Metastatic Liver Carcinoma in the Lung (tissue), 2 donors: Measurements from ENCODE around the gene FAM135A.

GRCh38 chr6:68559749-68560176 is 75.3 kb upstream of the ADGRB3 start:
- PRO-cap, 2 experiments, result no peak in any of the 2 experiments

GRCh38 chr6:68634267-68635227 is 535 bp upstream of the ADGRB3 start:
- PRO-cap, 2 experiments, result peak in 2 of 2 experiments; most common minus-strand start chr6:68635133 (in 2)

DNA sequence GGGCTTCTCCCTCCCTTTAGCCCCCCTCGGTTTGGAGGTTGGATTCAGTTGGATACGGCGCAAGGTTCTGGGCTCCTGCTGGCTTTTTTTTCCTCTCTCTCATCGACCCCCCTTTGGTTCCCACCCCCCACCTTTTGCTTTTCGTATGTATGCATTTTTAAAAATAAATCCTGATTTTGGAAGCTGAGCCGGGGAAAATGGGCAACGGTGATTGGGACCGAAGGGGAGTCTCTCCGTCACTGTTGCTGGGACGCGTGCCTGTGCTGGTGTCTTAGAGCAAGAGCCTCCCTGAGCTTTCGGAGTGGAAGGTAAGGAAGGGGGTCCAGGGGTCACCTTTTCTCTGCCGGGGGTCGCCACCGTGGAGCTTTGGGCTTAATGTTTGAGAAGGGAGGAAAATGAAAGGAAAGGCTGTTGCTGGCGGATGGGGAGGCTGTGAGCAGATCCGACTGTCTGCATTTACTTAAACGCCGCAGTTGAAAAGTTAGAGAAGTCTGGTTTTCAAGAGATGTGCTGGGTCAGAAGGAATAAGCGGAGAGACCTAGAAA is 683 bp downstream of the ADGRB3 start:
- PRO-cap, 2 experiments, result no peak in any of the 2 experiments

DNA sequence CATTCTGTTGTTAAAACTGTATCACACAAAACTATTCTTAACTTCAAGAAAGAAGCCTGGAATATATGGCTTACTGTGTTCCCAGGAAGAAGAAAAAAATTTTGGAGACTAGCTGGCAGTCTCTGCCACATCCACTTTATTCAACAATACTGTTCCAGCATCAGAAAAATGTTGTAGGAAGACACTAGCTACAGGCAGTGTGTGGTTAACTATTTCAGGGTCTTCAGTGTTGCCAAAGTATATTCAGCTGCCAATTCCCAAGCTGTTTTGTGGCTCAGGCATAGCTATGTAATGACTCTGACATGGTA is 503.0 kb downstream of the ADGRB3 start:
- PRO-cap, 2 experiments, result no peak in any of the 2 experiments

DNA sequence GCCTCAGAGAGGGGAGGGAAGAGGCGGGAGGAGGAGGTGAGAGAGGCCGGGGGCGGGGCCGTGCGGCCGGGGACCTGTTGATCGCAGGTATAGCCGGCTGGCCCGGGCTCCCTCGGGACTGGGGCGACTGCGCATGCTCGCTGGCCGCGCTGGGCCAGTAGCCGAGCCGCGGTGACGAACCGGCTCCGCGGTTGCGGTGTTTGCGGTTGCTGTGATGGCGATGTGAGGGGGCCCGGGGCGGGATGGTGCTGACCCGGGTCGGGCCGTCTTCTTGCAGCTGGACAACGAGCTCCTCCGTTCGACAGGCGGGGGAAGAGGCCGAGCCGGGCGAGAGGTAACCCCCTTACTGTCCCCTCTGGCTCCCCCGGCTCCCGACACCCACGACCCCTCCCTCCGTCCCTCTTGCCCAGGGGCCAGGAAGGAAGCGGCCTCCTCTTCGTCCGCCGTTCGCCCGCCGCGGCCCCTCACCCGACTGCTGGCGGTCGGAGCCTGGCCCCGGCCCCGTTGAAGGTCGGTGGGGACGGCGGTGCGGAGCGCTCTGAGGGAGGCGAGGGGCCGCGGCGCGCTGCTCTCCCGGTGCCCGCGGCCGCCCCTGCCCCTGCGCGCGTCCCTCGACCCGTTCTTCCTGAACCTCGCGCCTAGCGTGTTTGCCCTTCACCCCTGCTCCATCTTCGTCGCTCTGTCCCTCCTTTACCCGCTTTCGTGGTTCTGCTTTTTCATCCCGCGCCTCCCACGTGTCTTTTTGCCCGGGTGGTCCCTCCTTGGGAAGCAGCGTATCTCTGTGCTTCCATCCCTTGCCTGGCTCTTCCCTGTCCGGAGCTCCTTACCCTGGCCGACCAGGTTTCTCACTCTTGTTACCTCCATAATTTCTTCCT is at the start of gene FAM135A:
Gene FAM135A (plus strand): TSS at position 140 of the 875 bp plus-strand sequence.
- PRO-cap, 2 experiments, result peak in 2 of 2 experiments; most common minus-strand start position 681 of the sequence (in 2)

DNA sequence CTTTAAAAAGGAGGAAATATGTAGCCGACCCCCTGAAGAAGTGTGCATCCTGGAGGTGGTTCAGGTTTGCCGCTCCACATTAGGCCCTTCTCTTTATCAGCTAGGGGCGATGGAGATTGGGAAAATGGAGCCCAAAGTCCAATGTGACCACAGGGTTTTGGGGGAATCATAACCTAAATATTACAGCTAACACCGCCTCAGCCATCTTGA is 1.2 kb downstream of the OGFRL1 start:
- PRO-cap, 2 experiments, result no peak in any of the 2 experiments

DNA sequence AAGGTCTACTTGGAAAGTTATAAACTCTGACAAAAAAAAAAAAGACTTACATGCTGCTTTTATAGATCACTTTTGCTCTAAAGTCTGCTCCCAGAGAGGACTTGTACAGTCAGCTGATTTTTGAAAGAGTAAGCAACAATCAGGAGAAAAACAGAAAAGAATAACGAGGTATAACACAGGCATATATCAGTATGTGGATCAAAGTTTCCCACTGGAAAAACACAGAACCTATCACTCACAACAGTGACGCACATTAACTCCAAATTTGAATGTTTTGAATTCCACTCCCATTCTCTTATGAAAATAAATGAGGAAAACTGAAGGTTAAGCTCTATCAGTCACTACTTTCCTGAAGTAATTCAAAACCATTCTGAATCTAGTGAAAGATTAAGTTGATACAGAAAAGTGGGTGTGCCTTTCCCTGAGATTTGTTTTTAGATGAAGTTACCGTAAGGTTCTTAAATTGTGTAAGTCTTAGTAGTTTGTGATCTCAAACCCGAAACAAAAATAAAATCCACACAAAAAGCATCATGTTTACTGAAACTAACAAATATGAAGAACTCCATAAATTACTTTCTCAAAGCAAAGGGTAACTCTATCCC is 115.6 kb downstream of the OGFRL1 start:
- PRO-cap, 2 experiments, result no peak in any of the 2 experiments

DNA sequence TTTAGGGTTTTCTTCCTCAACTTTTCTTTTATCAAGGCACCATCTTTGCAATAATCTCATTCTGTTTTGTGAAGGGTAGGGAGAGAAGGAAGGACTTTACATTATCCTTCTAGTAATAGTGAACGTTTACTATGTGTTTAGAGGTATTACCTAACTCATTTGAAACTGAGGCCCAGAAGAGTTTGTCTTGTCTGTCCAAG is 164.8 kb downstream of the RIMS1 start:
- PRO-cap, 2 experiments, result no peak in any of the 2 experiments

GRCh38 chr6:72217967-72218479 is 331.7 kb downstream of the RIMS1 start:
- PRO-cap, 2 experiments, result no peak in any of the 2 experiments

- PRO-cap, 2 experiments, result no peak in any of the 2 experiments
Observed at GRCh38 chr6:72382844-72383167, 239.1 kb upstream of the KCNQ5 start.

DNA sequence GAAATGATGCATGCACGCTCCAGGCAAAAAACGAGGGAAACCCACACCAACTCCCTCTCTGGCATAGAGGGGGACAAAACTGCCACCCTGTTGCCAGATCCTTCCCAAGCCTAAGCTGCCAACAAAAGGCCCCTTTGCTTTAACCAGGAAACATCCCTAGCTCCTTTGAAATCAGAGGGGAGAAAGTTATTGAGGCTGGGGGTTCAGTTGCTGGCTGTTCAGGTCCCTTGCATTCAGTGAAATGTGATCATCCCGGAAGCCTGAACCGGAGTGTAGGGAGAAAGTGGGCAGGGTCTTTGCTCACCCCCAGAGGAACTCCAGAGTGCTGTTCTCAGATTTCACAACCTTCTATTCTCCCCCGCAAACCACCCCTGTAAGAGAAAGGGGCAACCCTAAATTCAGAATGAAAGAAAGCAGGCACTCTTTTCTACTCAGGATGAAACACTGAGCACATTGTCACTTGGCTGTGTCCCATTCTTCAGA is 139.9 kb downstream of the KHDC1L start:
- PRO-cap, 2 experiments, result no peak in any of the 2 experiments

DNA sequence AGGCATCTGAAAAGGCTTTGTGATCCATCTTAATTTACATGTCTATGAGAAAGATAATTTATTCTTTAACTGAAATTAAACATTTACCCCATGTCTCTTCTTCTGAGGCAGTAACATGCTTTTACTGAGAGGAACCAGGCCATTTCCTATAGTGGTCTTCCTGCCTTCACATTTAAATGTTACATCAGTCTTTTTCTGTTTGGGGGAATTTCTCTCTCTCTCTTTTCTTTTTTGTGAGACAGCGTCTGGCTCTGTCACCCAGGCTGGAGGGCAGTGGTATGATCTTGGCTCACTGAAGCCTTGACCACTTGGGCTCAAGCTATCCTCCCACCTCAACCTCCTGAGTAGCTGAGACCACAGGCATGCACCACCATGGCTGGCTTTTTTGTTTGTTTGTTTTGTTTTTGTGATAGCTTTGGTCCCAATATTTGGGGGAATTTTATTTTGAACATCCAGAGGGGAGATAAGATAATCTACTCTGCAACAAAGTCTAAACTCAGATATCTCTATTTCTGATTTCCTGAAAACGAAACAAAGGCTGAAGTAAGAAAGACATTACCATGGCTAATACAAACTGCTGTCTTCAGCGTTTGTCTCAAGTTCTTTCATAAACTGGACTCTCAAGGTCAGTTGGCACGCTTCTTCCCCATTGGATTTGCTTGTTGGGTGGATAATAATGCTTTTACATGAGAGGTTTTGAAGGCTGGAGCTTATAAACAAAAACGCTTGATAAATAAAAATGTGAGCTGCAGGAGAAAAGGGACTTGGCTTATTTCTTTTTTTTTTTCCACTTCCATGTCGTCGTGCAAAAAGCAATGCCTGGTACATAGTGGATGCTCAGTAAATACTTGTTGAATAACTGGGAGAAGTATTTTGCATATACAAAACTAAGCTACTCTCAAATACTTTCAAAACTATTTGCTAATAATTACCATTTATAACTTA is 65.4 kb upstream of the EEF1A1 start:
- PRO-cap, 2 experiments, result no peak in any of the 2 experiments

DNA sequence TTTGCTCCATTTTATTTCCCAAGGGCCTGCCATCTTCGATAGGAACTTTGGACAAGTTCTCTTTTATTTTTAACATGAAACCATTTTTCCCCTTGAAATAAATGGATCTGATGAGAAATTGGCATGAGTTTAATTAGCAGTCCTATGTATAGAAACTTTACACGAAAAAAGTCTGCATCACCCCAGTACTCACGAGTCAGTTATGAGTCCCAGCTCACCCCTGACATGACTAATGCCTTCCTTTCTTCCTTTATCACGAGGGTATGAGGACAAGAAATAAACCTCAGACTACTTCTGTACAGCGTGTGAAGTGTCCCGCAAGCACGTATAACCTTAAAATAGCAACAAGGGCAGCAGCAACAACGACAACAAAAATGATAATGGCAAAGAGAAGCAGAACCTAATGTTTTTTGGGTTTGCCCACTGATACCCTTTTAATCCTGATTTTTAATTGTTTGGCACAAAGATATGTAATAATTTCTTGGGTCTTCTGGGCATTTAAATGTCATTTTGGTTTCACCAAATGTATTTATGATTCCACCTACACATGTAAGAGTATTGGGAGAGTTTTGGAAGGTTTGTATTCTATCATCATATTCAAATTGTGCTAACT is 26.7 kb downstream of the CD109 start:
- PRO-cap, 2 experiments, result no peak in any of the 2 experiments

- PRO-cap, 2 experiments, result no peak in any of the 2 experiments
Observed at GRCh38 chr6:73983292-73983707, 287.3 kb downstream of the CD109 start.

GRCh38 chr6:74137897-74138621 is 442.1 kb downstream of the CD109 start:
- PRO-cap, 2 experiments, result no peak in any of the 2 experiments

GRCh38 chr6:75204072-75204694 is 1.7 kb downstream of the COL12A1 start:
- PRO-cap, 2 experiments, result no peak in any of the 2 experiments

DNA sequence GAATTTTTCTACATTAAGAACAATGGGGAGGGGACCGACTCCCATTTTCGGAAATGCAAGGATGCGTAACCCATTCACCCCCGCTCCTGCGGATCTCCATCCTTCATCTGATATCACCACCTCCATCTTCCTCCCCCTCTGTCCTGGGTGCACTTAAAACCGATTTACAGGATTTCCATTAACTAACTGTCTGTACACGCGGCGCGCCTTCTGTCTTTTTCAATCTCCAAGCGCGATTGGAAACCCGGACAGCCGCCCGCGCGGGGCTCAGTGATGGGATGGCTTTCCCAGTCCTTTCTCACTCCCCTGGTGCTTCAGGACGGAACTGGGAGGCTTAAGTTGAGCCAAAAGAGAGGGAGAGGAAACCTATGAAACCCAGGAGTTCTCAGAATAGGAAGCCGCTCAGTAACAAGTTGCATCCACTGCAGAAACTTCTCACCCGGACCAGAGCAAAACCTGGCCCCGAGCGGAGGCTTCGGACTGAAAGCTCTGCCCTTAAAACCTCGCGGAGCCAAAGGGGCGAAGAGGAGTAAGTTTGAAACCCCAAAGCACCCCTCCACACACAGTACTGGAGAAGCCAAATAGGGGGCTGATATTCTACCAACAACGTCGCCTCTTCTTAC is 667 bp upstream of the COL12A1 start:
- PRO-cap, 2 experiments, result no peak in any of the 2 experiments

GRCh38 chr6:75487048-75487720 is 6.4 kb downstream of the FILIP1 start:
- PRO-cap, 2 experiments, result no peak in any of the 2 experiments

DNA sequence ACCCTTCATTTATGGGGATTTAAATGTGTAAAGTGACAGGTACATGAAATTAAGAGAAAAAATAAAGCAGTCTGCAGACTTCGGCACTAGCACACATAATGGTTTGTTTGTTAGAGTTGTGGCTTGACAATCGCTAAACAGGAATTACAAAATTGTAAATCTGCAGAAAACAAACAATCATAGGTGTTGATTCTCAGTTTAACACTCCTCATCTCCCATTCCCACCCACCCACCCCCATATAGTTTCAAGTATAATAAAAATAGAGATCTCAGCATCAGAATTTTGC is 2.0 kb downstream of the HTR1B start:
- PRO-cap, 2 experiments, result no peak in any of the 2 experiments

DNA sequence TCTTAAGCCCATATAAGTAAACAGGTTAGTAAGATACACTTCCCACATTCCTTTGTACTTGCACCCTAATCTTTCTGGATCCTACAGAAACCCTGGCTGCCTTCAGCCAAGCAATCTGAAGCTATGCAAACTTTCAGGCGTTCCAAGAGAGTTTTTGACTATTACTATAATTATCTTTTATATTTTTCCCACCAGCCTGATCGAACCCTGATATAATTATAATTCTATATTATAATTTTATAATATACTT is 182.0 kb downstream of the MEI4 start:
- PRO-cap, 2 experiments, result no peak in any of the 2 experiments